Mesenteric fat pad (tissue), 1 donor: ENCODE measurements around the gene SHLD1.

- PRO-cap, result no peak
These were observed 45.1 kb downstream of the PRND start for GRCh38 chr20:4766704-4767225.

DNA sequence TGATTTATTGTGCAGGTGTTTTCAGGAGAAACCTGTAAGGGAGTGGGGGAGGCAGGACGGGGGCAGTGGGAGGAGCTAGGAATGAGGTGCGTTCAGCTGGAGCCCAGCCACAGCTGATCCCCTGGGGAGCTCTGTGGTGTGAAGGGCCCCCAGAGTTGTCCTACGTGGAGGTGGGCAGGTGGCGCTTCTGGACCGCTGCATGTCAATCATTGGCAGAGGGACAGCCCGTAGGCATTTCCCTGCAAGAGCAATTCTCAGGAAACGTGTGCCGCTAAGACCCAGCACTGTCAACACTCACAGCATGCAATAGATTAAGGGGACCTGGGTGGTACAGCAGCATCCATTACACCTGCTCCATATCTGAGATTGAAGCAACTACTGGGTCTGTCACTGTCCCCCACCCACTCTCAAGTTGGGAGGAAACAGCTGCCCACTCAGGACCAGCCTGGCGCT lies 13.7 kb downstream of the RASSF2 start:
- PRO-cap, result no peak

GRCh38 chr20:4866898-4867734 lies 43.7 kb upstream of the RASSF2 start:
- PRO-cap, result no peak

DNA sequence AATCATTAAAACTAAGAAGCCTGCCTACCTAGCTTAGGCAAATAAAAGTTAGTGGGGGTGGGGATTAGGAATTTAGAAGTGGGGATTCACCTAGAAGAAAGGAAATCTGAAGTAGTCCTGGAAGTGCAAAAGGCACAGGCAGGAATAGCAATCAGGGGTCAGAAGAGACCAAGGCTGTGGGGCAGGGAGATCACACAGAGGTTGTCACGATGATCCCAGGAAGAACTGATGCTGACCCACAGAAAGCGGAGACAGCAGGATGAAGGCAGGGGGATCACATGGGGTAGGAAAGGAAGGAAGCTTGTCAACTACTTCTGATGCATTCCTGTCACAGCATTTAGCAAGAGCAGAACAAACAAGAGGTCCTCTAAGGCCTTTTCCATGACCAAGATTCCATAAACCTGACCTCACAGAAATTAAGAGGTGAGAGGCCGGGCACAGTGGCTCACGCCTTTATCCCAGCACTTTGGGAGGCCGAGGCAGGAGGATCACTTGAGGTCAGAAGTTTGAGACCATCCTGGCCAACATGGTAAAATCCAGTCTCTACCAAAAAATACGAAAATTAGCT lies 79.1 kb downstream of the SLC23A2 start:
- PRO-cap, result no peak

DNA sequence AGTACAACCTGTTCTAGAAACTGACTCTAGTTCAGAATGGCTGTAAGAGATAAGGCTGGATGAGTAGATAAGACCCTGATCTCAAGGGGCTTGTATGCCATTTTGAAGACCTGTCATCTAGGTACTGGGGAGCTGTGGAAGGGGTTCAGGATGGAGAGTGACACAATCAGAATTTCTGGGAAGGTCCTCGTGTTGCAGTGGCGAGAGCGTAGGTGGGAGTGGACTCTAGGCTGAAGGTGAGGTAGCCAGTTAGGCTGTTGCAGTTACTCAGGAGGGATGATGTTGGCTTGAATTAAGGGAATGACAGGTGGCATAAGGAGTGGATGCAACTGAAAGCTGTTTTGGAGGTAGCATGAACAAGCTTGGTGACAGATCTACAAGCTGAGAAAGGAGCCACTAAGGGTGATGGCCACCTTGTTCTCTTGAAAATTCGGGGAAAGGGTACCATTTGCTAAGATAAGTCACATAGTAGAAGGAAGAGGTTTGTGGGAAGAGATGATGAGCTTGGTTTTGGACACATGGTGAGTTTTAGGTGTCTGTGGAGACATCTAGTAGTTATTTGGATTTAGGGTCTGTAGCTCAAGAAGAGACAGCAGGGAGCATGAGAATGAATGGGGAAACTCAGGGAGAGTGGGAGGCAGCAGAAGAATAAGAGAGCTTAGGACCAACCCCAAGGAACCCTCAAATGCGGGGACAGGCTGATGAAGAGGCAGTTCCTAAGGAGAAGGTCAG lies 39.2 kb downstream of the CDS2 start:
- PRO-cap, result no peak

- PRO-cap, result no peak
These were observed 17.9 kb downstream of the GPCPD1 start for GRCh38 chr20:5592894-5593328.

DNA sequence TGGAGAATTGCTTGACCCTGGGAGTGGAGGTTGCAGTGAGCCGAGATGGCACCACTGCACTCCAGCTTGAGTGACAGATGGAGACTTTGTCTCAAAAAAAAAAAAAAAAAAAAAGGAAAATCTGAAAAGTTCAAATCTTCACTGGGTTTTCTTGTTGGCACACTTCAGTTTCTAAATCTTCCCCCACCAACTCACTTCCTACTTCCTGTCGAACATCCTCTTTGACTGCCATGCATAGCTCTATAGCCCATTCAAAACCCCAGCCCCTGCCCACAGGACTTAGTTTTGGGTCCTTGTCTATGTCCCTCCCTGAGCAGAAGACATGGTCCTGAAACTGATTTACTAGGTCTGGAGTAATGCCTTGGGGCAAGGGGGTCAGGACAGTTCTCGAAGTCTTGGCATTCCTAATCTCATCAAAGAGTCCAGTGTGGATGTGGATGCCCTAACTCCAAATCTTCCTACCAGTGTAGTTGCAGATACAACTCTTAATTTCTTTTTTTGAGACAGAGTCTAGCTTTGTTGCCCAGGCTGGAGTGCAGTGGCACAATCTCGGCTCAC lies 42.4 kb upstream of the GPCPD1 start:
- PRO-cap, result no peak

- PRO-cap, result no peak
These were observed at the start of gene SHLD1 for GRCh38 chr20:5750143-5750737. SHLD1 (plus strand) TSS chr20:5750401.

DNA sequence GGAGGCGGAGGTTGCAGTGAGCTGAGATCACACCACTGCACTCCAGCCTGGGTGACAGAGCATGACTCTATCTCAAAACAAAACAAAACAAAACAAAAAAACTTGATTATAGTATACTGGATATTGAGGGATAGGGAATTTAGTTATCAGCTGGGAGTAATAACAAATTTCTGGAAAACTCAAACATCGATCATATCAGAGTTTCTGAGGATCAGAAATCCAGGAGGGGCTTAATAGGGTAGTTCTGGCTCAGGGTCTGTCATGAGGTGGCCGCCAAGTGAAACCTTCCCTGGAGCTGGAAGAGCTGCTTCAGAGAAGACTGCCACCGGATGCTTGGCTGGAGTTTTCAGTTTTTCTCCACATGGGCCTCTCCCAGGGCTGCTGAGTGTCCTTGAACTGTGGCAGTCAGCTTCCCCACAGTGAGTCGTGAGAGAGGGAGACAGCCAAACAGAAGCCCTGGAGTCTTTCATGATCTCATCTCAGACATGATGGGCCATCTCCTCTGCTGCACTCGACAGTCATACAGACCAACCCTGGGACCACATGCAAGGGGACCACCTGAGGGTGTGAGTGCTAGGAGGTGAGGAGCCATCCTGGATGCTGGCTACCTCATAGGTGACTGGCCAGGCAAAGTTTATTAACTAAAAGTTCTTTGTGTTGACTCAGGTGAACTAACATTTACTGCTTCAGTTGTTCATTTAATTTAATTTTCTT lies 71.4 kb downstream of the SHLD1 start:
- PRO-cap, result no peak

GRCh38 chr20:5922101-5922664 lies 10.9 kb downstream of the CHGB start:
- PRO-cap, result no peak

GRCh38 chr20:5958275-5958979 lies 8.0 kb downstream of the MCM8 start:
- PRO-cap, result no peak

DNA sequence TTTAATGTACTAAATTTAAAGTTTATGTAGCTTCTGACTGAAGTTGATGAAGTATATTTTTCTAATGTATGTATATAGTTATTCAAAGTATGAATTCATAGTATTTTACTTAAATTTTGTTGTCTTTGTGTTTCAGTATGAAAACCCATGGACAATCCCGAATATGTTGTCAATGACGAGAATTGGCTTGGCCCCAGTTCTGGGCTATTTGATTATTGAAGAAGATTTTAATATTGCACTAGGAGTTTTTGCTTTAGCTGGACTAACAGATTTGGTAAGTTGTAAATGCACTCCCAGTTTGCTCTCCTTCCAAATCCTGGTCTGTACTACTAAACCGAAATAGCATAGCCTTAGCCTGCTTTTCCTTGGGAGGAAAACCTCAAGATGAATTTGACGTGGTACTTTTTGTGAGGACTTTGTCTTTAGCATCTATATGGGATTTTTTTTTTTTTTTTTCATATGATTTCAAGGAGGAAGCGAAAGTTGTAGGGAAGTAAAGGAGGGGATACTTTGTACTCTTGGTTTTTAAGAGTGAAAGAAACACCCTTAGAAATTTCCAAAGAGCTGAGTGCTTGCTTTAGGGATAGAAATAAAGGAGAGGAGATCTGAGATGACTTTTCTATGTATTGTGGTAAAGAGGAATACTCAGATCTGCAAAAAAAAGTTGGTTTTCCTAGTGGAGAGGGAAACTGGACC lies 3.9 kb downstream of the CRLS1 start:
- PRO-cap, result no peak

GRCh38 chr20:6731939-6732498 lies 35.5 kb upstream of the BMP2 start:
- PRO-cap, result no peak

DNA sequence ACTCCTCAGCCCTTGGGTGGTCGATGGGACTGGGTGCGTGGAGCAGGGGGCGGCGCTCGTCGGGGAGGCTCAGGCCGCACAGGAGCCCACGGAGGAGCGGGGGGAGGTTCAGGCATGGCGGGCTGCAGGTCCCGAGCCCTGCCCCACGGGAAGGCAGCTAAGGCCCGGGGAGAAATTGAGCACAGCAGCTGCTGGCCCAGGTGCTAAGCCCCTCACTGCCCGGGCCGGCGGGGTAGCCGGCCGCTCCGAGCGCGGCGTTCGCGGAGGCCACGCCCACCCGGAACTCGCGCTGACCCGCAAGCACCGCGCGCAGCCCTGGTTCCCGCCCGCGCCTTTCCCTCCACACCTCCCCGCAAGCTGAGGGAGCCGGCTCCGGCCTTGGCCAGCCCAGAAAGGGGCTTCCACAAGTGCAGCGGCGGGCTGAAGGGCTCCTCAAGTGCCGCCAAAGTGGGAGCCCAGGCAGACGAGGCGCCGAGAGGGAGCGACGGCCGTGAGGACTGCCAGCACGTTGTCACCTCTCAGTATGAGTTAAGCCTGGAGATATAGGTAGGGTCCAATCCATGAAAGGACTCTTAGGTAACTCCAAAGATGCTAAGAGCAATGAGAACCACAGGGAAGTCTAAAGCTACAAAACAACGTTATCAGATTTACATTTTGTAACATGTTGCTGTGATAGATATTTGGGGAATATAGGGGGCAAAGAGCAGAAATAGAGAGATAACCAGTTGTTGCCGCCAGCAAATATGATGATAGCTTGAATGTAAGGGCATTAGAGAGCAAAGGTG lies 136.5 kb downstream of the HAO1 start:
- PRO-cap, result no peak

DNA sequence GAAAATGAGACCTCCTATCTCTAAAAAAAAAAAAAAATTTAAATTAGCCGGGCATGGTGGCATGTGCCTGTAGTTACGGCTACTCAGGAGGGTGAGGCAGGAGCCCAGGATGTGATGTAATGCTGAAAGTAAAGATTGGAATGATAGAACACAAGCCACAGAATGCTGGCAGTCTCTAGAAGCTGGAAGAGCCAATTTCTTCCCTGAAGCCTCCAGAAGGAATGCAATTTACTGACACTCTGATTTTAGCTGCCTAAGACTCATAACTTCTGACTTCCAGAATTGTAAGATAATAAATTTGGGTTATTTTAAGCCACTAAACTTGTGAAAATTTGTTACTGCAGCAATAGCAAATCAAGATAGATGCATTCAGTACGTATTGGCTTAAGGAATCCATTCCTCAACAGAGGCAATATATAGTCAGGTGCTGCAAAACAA lies 27.3 kb upstream of the HAO1 start:
- PRO-cap, result no peak

GRCh38 chr20:7996929-7997799 lies 22.4 kb downstream of the TMX4 start:
- PRO-cap, result no peak

- PRO-cap, result no peak
These were observed 60.2 kb downstream of the PLCB1 start for GRCh38 chr20:8192195-8192650.

DNA sequence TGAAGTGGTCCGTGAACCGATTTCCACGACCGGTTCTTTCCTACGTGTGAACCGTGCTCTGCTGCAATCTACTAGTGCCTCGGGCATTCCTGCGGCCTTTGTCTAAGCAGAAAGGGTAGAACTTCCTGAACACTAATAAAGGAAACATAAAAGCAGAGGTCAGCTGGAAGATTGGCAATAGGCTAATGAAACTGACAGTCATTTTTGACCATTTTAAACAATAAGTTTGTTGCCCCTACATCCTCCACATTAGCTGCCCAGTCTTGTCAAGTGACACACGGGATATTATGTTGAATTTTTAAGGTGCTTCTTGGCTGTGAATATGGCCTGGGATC lies 410.1 kb downstream of the PLCB1 start:
- PRO-cap, result no peak

DNA sequence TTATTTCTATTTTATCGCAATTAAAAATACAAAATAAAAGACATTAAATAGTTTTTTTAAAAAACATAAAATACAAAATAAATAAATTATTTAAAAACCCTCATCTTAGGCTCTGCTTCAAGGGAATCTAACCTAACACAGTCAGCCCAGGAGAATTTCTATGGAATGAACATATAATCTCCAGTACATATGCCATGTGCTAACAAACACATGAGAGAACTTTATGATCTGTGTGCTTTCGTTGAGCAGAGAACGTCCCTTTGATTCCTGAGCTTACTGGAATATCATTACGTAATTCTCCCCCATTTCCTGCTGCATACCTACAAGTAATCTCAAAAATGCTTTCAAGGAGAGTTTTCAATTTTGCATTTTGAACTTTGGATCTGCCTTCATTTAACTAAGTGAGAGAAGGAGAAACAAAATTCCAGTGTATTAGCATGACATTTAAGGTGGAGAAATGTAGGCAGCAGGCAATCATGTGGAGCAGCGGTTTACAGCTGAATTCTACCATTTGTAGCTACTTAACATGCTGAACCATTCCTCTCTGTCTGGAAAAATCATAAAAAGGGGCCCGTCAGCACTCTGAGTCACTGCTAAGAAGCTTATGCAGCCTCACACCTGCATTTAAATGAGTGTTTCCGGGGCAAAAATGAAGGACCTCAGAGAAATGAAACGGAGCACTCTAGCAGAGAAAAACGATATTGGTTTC lies 451.4 kb downstream of the PLCB1 start:
- PRO-cap, result no peak

- PRO-cap, result no peak
These were observed 214.3 kb upstream of the PLCB4 start for GRCh38 chr20:8854556-8855033.